Gastroesophageal sphincter (tissue), 4 donors: Measurements from ENCODE around the genes RTL9, PAK3 and WDR44.

DNA sequence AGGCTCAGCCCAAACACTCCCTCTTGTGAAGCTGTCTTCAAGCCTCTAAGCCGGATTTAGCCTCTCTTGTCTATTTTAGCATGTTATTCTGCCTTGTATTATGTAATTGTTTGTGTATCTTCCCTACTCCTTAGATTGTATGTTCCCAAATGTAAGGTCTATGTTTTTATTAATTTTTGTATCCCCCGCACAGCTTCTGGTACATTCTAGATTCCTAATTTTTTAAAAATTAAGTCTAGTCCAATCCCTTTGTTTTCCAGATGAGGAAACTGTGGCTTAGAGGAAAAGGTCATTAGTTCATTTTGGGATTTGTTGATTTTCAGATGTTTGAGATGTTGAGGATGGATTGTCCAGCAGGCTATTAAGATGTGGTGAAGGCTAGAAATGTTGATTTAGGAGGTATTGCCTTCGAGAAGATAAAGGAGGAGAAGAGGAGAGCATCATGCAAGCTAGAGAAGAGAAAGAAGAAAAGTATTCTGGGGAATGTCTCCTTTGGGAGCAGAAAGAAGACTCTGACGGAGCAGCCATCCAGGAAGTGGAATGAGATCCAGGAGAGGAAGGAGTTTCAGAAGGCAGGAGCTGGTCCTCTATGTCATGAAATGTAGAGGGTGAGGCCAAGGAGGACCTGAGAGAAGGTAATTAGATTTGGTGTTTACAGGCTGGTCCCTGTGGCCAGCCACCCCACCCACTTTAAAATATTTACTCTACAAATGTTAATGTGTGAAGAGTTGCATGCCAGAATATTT, 17.3 kb downstream of the TMEM164 start:
- PRO-cap: no peak
- RAMPAGE, long total RNA, 4 experiments: no peak in any of the 4 experiments

DNA sequence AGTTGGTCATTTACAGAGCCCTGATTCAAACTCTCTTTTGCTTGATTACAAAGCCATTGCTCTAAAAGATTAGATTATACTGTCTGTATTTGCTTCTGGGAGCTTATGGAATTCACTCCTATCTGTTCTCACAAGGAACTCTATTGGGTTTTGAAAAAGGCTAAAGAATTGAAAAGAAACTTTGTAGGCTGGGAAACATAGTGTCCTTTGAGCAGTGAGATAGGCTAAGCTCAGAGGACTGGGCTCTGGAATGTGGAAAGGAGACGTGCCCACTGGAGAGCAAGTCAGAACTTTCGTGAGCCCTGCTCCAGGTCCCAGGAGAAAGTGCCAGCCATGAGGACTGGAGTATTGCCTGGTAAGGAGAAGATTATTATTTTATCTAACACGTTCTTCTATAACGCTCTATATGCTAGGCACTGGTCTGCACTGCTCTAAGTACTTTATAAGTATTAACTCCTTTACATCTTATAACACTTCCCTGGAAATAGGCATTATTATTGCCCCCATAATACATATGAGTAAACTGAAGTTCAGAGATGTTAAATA, at the start of gene RTL9:
Gene RTL9 (plus strand): TSS at position 287 of the 546 bp plus-strand sequence.
- PRO-cap: no peak
- RAMPAGE, long total RNA, 4 experiments: no peak in any of the 4 experiments

- PRO-cap: no peak
- RAMPAGE, long total RNA, 4 experiments: no peak in any of the 4 experiments
Measured at GRCh38 chrX:110945270-110945635, 149.6 kb upstream of the CHRDL1 start.

DNA sequence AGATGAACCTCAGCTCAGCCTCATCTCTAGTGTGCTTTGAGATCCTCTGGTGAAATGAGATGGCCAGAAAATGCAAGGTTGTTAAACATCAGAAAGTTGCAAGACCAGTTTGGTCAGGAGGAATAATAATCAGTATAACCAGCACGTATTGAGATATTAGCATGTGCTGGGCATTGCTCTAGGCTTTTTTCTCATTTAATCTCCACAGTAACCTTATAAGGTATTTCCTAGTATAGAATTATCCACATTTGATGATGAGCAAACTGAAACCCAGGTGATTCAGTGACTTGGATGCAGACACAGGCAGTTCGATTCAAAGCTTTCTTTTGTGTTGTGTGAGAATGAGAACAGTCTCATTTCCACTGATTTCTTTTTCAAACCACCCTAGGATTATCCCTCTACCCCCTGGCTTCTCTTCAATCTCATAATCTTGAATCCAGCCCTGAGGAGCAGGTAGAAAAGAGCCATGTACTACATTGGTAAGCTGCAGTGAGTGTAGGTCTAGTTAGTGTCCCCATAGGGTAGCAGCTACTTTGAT, 110.4 kb upstream of the PAK3 start:
- PRO-cap: no peak
- RAMPAGE, long total RNA, 4 experiments: no peak in any of the 4 experiments

- PRO-cap: bidirectional peak, plus-strand start at chrX:111096153, minus-strand start at chrX:111095964
- RAMPAGE, long total RNA, 4 experiments: no peak in any of the 4 experiments
Measured at GRCh38 chrX:111095673-111096440, at the start of gene PAK3. PAK3 (plus strand) TSS chrX:111096191.

- PRO-cap: no peak
- RAMPAGE, long total RNA, 4 experiments: no peak in any of the 4 experiments
Measured at GRCh38 chrX:111685456-111686129, 4.6 kb downstream of the ALG13 start.

- PRO-cap: no peak
- RAMPAGE, long total RNA, 4 experiments: no peak in any of the 4 experiments
Measured at GRCh38 chrX:111914174-111914982, 38.4 kb downstream of the TRPC5OS start.

DNA sequence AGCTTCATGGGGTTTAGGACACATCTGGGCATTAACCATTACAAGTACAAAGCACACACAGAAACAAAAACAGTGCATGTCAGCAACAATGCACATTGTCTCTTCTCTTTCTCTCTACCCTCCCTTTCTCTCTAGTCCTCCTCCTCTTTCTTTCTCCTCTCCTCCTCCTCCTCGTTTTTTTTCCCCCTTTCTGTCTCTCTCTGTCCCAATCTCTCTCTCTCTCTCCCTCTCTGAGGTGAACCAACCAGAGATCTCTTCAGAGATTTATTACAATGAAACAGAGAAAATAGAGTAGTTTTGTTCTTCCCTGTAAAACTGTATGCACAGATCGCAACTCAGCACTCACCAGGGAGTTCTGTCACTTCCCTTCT, 54.3 kb upstream of the LHFPL1 start:
- PRO-cap: no peak
- RAMPAGE, long total RNA, 4 experiments: no peak in any of the 4 experiments

GRCh38 chrX:114999155-114999573, 18.3 kb downstream of the IL13RA2 start:
- PRO-cap: no peak
- RAMPAGE, long total RNA, 4 experiments: no peak in any of the 4 experiments

DNA sequence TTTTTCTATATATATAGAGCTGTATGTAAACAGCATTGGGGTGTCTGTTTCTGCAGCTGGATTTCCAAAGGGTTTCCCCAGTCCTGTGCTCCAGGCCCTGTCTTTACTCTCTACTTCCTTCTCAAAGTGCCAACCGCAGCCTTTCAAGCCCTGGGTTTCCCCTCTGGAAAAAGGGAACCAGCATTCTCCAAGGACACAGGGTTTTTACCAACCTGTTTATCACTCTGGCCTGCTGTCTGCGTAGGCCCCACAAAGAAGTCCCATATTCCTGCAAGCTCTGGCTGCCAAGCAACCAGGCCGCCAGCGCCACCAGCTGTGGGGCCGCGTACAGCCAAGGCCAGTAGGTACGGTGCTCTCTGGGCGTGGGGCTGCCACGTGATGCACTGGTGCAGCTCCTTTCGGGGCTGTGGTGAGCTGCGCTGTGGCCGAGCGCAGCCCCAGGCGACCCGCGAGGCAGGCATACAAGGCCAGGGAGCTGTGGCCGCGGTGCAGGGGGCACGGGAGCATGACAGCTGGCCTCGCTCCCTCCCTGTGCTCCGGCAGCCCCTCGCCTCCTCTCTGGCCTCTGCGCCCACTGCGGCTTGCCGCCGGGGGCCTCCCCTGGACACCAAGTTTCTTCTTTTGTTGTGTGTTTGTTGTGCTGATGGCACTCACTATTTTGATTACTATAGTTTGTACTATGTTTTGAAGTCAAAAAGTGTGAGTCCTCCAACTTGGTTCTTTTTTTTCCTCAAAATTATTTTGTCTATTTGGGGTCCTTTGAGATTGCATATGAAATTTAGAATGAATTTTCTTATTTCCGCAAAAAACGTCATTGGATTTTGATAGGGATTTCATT, 22.2 kb downstream of the LUZP4 start:
- PRO-cap: no peak
- RAMPAGE, long total RNA, 4 experiments: no peak in any of the 4 experiments

DNA sequence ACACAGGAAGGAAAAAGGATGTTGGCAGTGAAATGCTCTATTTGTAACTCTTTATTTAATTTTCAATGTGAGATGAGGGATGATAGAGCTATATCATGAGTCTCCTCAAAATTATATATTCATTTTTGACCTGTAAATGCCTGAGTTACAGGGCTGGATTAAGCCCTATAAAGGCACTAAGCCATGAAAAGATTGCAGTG, 92.9 kb upstream of the PLS3 start:
- PRO-cap: no peak
- RAMPAGE, long total RNA, 4 experiments: no peak in any of the 4 experiments

DNA sequence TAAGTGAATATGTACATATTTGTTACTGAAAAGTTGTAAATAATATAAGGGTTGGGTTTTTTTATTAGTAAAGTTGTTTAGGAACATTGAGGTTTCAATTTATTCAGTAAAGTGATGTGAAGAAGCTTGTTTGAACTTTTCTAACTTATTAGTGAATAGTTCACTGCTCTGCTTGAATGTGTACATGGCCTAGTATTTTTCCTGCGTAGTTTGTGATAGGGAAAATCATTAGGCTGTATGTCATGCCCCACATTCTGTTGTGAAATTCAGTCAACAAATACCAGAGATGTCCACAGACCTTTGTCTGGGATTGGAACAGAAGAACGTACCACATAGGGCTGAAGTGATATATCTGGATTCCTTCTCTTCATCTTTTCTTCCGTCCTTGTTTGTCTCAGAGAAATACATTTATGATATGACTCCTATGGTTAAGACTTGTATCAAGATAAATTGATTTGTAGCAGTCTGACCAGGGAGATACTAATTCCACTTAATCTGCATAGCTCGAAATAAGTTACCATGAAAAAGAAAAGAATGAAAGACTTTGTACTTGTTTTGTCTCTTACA, 88.8 kb upstream of the PLS3 start:
- PRO-cap: no peak
- RAMPAGE, long total RNA, 4 experiments: no peak in any of the 4 experiments

DNA sequence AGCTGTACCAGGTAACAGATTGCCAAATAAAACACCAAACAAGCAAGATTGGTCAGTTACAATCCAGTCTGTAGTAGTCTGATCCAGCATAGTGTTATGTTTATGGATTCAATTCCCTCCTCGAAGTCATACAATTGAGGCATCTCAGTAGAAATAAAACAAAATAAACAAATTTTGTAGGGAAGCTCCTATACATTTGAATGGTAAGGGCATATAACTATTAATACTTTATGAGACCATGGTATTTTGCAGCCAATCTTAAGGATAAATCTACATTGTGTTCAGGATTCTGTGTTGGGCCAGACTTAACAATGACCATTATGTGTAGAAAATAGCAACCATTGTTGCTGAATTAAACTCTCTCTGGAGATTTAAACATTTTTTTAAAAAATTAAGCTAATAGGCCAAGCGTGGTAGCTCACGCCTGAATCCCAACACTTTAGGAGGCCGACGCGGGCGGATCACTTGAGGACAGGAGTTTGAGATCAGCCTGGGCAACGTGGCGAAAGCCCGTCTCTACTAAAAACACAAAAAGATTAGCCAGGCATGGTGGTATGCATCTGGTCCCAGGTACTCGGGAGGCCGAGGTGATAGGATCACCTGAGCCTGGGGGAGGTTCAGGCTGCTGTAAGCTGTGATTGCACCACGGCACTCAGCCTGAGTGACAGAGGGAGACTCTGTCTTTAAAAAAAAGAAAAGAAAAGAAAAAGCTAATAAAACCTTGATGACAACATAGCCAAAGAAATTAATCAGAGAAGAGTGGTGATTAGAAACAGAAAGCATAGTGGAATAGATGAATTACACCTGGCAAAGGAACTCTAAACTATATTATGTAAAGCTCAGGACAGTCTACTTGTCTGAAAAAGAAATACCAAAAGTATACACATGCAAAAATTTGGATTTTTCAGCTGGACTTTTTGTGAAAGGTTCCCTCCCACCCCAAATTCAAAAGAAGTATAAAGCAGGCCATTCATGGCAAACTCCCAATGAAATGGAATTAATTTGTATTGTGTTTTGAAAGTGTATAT, 21.7 kb downstream of the PLS3 start:
- PRO-cap: no peak
- RAMPAGE, long total RNA, 4 experiments: no peak in any of the 4 experiments

DNA sequence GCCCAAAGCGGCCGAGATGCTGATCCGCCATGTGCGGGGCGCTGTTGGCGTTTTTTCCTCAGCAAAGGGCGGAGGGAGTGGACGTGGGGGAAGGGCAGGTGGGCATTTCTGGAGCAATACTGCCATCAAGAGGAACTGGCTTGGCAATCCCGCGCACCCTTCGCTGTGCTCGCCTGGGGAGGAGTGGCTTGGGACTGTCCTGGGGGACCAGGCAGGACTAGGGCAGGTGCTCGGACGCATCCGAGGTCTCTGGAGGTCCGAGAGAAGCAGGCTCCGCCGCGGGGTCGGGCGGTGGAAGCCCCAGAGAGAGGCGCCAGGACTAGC, 174.2 kb downstream of the PLS3 start:
- PRO-cap: no peak
- RAMPAGE, long total RNA, 4 experiments: no peak in any of the 4 experiments

DNA sequence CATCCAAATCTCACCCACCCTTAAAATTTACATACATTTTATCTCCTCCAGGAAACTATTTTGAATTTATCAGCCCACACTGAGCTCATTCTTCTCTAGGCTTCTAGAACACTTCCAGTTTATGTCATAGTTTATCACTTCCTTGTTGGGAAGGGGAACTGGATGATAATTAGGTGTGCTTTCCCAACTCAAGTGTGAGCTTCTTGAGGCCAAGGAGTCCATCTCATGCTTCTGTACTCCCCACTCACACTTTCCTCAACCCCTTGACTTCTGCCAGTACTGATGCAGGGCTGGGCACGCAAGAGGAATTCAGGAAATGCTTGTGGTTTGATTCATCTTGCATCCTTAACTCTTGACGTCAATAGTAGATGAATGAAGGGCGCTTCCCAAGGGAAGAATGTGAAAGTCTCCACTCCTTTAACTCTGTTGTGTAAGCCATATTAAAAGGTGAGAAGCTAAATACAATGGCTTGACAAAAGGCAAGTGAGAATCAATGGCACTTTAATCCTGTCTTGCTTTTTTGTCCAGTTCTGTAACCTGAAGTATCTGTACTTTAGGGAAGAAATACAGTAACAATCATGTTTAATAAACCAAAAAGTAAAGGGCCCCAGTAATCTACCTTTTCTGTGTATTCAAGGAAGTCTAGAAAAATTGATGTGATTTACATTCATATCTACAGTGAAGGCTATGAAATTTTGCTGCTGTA, 101.8 kb downstream of the AGTR2 start:
- PRO-cap: no peak
- RAMPAGE, long total RNA, 4 experiments: no peak in any of the 4 experiments

GRCh38 chrX:118189590-118189982, 73.0 kb upstream of the KLHL13 start:
- PRO-cap: no peak
- RAMPAGE, long total RNA, 4 experiments: no peak in any of the 4 experiments

DNA sequence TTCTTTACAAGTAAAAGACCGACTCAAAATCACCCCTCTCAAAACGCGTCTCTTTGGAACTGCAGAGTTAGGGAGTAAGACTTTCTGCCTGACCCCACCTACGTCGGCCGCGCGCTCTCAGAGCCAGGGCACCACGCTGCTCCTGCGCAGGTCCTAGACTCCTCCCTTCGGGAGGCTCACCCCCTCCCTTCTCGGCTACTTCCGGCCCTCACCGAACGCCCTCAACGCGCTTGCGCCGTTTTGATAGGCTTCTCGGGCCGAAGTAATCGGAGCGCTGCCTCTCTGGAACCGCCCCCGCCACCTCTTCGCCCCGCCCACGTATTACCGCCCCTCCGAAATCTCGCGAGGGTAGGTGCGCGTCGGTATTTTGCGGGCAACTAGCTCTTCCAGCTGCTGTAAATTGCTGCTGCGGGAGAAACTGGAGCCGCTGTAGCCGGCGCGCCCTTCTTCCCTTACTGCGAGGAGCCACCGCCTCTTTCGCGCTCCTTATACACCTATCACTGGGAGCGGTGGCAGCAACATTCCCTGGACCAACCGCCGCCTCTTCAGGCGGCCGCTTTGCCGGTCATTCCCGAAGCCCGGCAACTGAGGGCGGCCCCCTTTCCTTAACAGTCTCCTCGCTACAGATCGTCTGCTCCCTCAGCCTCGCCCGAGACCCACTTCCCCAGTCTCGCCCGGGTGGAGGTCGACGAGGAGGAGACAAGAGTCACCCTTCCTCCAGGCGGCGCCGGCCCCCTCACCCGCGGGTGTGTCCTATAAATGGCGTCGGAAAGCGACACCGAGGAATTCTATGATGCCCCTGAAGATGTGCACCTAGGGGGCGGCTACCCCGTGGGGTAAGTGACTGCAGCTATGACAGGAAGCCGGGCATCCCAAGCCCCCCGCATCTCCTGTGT, at the start of gene WDR44:
Gene WDR44 (plus strand): TSS at position 362 of the 896 bp plus-strand sequence.
- PRO-cap: bidirectional peak, plus-strand start at position 351 of the sequence, minus-strand start at position 117 of the sequence
- RAMPAGE, long total RNA, 4 experiments: start-site peak on the plus strand in 4 of 4 experiments, centred at positions 373 to 400 of the sequence, 29 to 140 reads per replicate

DNA sequence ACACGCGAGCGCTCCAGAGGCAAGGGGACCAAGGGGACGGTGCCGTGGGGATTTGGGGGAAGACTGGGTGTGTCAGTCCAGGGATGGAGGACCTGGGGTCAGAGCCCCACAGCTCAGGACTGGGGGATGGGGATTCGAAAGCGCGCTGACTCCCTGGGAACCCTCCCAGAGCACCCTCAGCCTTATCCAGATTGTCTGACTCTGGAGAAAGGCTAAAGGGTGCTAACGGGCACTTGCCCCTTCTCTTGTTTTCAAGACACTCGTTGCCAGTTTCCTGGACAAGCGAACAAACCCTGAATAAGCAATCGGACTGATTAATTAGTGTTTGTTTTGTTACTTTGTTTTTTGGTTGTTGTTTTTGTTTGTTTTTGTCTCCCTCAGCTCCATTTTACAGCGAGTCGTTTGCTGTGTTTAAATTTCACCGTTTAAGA, 1.2 kb downstream of the DOCK11 start:
- PRO-cap: bidirectional peak, plus-strand start at position 194 of the sequence, minus-strand start at position 203 of the sequence
- RAMPAGE, long total RNA, 4 experiments: no peak in any of the 4 experiments

- PRO-cap: no peak
- RAMPAGE, long total RNA, 4 experiments: no peak in any of the 4 experiments
Measured at GRCh38 chrX:118634246-118634894, 93.0 kb upstream of the IL13RA1 start.

GRCh38 chrX:118698574-118699305, 28.7 kb upstream of the IL13RA1 start:
- PRO-cap: no peak
- RAMPAGE, long total RNA, 4 experiments: no peak in any of the 4 experiments